ENCODE data around the genes RNF31, GMPR2 and TINF2.

- RRBS: no CpG with 5 or more reads among the region's 30 CpGs
Observed at GRCh38 chr14:24115097-24115897, 548 bp upstream of the NRL start.

- RRBS: no CpG with 5 or more reads among the region's 8 CpGs
Observed at GRCh38 chr14:24131740-24132160, 1.3 kb downstream of the FITM1 start.

DNA sequence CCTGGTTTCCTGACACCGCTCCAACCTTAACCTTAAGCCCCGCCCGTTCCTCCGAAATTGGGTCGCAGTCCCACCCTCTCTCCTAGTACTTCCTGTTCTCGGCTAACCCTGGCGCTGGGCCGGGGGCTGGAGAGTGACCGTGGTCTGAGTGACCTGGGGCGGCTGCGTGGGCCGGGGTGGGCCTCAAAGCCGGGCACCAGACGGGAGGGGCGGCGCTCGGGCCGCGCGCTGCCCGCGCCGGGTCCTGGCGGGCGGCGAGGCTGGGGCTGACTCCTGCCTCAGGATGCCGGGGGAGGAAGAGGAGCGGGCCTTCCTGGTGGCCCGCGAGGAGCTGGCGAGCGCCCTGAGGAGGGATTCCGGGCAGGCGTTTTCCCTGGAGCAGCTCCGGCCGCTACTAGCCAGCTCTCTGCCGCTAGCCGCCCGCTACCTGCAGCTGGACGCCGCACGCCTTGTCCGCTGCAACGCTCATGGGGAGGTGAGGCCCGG, at the start of gene RNF31:
Gene RNF31 (plus strand): TSS at position 83 of the 486 bp plus-strand sequence.
- RRBS: 1% methylated on average over 32 of the region's 45 CpGs

GRCh38 chr14:24172388-24172827, 528 bp downstream of the REC8 start:
- RRBS: 59% methylated on average over 14 of the region's 24 CpGs

GRCh38 chr14:24232249-24233136, at the start of gene GMPR2:
Gene GMPR2 (plus strand): TSS chr14:24232929.
- RRBS: under 1% methylated on average over 13 of the region's 49 CpGs

DNA sequence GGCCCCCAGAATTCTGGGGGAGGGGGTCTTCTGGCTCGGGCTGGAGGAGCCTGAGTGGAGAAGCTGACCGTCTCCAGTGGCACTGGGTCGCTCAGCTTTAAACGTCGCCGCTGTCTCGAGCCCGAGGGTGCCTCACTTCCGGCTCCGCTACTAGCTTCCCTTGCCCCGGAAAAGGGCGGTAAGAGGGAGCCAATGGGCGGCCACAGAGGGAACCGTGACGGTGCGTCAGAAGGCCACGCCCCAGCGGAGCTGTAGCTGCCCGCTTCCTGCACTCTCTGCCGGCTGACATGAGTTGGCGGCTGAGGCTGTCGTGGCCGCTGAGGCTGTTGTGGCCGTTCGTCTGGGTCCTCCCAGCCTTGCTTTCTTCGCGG, at the start of gene TINF2:
Gene TINF2 (minus strand): TSS at position 134 of the 371 bp plus-strand sequence.
- RRBS: 2% methylated on average over 5 of the region's 27 CpGs

DNA sequence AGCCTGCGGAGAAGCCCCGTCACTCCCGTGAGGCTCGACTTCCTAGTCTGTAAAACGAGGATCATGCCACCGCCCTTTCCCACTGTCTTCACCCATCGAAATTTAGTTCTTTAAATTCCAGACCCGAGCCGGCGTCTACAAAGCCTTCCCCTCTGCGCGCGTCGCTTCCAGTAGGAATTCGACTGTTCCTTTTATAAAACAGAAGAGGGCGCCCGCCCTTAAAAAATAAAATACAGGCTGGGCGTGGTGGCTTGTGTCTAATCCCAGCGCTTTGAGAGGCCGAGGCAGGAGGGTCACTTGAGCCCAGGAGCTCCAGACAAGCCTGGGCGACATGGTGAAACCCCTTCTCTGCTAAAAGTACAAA, 420 bp upstream of the TINF2 start:
- RRBS: no CpG with 5 or more reads among the region's 21 CpGs

GRCh38 chr14:24298690-24299536, 667 bp downstream of the DHRS1 start:
- RRBS: no CpG with 5 or more reads among the region's 25 CpGs

DNA sequence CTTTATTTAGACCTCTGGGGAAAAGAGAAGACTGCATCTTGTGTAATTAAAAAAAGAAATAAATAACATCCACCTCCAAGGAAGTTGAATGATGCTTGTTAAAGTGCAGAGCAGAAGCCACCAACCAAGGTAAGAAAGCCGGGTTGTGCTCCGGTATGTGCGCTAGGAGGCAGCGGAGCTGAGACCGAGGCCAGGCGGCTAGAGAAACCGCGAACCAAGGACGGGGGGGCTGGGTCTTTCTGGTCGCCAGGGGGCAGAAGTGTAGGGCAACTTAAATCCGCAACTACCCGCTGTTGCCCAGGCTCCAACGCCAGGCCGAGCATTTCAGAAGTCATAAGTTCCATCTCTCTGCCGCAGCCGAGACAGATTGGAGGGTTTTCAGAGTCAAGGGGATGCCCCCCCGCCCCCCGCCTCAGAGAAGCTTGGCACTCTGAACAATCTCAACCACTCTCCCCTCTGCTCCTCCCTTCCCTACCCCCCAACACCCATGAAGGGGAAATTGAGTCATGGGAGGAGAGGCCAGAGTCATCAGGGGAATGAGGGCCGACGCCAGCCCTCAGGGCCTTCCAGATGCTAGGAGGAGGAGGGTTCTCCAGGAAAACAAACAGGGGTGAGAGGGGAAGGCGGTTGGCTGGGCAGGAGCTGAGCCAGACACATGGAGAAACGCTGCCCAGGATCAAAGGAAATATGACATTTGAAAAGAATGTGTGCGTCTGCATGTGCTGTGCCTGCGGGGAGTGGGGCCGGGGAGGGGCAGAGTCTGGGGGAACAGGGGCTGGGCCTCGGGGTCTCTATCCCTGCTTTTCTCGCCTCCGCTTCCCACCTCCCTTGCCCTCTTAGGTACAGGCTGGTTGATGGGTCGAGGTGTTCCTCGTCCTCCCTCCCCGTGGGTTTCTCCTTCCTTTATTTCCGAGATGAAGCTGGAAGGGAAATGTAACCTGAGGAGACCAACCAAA, 2.1 kb upstream of the NFATC4 start:
- RRBS: no CpG with 5 or more reads among the region's 32 CpGs

DNA sequence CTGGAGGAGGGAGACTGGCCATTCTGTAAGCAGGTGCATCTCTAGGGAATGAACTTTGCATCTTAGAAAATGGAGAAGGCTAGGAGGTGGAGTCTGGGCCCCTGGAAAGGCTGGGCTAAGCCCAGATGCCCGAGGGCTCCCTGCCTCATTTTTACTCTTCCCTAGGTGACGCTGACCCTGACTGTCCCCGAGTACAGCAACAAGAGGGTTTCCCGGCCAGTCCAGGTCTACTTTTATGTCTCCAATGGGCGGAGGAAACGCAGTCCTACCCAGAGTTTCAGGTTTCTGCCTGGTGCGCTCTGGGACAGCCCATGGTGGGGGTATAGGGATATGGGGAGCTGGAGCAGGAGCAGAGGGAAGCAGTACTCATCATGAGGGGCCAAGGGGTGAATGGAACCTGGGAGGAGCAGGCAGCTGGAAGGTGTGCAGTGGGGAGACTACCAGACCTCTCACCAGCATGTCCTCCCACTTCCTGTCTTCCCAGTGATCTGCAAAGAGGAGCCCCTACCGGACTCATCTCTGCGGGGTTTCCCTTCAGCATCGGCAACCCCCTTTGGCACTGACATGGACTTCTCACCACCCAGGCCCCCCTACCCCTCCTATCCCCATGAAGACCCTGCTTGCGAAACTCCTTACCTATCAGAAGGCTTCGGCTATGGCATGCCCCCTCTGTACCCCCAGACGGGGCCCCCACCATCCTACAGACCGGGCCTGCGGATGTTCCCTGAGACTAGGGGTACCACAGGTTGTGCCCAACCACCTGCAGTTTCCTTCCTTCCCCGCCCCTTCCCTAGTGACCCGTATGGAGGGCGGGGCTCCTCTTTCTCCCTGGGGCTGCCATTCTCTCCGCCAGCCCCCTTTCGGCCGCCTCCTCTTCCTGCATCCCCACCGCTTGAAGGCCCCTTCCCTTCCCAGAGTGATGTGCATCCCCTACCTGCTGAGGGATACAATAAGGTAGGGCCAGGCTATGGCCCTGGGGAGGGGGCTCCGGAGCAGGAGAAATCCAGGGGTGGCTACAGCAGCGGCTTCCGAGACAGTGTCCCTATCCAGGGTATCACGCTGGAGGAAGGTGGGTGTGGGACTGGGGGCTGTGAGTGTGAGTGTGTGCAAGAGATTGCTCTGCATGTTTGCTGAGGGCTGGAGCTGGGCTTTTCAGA, 8.2 kb downstream of the NFATC4 start:
- RRBS: no CpG with 5 or more reads among the region's 26 CpGs

DNA sequence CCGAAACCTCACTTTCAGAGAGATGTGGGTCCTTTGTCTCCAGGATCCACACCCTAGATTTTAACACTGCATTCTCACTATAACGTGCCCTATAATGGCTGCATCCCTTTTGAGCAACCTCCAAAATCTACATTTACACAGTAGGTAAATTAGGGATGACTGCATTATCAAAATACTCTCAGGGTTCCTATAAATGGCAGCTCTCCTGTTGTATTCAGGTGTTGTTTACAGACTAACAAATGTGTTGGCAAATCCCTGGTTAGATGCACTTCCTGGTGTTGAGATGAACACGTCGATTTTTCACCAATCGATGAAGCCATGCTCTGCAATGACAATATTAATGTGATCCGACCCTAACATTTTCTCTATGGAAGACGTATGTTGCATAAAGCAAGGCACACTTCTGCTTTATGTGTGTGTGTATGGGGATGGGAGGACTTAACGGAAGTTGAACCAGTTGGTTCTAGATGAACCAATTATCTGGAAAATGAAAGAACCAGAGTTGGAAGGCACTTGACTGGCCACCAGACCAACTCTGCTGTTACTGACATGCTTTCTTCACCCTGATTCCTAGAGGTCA, 4.5 kb downstream of the SDR39U1 start:
- RRBS: no CpG with 5 or more reads among the region's 8 CpGs

GRCh38 chr14:24439814-24440894, 2.4 kb downstream of the SDR39U1 start:
- RRBS: no CpG with 5 or more reads among the region's 20 CpGs

DNA sequence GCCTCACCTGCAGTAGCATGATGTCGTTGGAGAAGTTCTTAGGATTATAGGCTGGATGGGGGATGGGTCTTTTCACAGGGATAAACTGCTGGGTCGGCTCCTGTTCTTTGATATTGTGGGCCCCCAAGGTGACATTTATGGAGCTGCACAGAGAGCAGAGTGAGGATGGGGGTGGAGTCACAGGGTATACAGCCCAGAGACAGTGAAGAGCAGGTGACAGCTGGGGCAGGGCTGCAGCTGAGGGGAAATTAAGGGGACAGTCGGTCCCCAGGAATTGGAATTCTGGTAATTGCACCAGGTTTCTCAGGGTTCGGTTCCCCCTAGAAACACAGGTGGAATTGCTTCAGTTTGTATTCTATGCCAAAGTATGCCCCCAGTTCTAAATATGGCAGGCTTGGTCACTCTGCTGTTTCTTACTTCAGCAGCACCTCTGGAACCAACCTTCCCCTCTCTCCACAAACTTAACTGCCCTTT, 1.6 kb downstream of the GZMB start:
- RRBS: no CpG with 5 or more reads among the region's 4 CpGs

GRCh38 chr14:25095951-25096507, 46.1 kb upstream of the STXBP6 start:
- RRBS: no CpG with 5 or more reads among the region's 4 CpGs

DNA sequence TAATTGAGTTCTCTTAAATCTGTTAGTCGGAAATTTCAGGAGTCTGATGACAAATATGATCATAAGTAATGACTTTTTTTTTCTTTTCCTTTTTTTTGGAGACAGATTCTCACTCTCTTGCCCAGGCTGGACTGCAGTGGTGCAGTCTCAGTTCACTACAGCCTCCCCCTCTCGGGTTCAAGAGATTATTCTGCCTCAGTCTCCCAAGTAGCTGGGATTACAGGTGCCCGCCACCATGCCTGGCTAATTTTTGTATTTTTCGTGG, 321.8 kb downstream of the PRKD1 start:
- RRBS: no CpG with 5 or more reads among the region's 4 CpGs

DNA sequence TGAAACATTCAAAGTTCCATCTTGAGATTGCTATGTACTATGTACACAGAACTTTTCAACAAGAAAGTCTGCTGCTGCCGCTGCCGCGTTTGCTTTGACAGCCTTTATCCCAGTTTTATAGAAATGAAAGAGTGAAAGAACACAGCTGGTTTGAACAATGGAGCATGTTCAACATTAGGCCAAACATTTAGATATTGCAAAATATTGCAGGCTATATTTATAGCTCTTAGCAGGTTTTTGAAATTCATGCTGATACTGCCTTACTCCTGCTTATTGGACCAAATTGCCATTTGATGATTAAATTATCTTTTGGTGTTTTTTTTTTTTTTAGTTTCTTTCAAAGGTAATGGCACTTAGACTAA, 299.8 kb upstream of the PRKD1 start:
- RRBS: no CpG with 5 or more reads among the region's 3 CpGs

DNA sequence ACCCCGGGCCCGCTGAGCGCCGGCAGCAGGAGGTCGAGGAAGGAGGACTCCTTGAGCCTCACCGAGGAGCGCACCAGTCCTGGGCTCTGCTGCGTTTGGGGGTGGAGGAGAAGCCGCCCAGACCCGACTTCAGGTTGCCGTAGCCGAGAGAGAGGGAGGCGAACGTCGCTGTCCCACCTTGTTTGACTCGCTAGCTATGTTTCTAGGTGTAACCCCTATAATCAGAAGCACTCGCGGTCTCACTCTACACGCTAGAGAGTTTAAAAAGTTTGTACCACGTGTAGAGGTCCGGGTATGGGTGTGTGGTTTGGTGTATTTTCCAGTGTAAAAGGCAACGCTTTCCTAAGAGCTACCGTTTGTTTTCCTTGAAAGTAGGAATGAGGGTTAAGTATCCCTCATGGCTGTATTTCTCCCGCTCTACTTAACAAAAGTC, 1.0 kb downstream of the COCH start:
- RRBS: no CpG with 5 or more reads among the region's 24 CpGs

DNA sequence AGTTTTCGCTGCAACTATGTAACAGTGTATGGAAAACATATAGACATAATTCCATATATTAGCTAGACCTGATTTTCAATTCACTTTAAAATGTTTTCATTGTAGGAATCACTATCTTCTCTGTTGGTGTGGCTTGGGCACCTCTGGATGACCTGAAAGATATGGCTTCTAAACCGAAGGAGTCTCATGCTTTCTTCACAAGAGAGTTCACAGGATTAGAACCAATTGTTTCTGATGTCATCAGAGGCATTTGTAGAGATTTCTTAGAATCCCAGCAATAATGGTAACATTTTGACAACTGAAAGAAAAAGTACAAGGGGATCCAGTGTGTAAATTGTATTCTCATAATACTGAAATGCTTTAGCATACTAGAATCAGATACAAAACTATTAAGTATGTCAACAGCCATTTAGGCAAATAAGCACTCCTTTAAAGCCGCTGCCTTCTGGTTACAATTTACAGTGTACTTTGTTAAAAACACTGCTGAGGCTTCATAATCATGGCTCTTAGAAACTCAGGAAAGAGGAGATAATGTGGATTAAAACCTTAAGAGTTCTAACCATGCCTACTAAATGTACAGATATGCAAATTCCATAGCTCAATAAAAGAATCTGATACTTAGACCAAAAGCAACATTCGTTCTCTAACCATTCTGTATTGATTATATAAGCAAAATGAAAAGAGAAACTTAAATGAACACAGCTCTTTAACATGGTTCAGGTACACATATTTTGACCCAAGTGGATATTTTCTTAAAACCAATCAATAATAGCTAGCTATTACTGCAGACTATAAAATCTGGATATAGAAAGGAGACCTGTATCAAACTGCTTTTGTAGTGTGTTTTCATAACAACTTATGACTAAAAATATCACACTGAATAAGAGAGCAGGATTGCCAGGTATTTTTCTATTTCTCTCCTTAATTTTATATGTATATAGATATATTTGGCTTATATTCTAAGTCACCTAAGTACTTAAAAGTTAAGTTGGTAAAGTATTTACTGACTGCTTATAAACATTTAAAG, 15.5 kb downstream of the COCH start:
- RRBS: no CpG with 5 or more reads among the region's 4 CpGs

DNA sequence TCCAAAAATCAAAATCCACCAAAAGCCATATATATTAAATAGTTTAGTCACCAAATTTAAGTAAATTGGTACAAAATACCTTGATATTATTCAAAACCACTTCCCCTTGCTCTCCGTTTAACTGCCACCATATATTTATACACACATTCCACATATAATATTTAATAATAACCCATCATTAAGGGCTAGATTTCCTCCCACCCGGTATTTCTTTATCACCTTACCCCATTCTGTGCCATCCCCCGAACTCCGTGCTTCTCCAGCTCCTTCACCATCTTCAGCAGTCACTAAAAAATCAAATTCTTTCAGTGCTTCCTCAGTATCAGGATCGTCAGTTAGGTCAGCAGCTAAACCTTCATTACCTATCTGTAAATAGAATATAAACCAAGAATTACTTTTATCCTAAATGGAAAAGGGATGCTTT, 60.6 kb downstream of the COCH start:
- RRBS: no CpG with 5 or more reads among the region's 5 CpGs

DNA sequence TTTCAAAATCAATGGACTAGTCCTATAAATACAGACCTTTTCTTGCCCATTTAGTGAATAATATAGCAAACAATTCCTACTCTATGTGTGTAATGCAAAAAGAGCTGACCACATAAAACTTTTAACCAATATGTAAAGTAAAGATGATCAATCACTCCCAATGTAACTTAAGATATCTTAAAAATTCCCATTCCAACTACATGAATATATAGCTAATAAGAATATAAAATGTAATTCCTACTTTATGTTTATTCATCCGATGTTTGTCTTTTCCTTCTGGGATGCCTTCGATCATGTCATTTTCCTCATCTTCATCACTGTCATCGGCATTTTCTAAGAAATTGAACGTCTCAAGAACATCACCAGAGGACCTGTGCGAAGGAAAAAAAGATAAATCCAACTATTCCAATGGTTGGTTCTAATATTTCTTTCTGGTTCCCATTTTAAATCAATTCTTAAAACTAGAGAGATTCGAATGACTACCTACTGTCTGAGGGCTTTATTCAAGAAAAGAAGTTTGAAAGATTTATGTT, 62.0 kb downstream of the COCH start:
- RRBS: no CpG with 5 or more reads among the region's 6 CpGs